Myometrial cell (primary cell): ENCODE results near the genes MGP and PTPRO.

DNA sequence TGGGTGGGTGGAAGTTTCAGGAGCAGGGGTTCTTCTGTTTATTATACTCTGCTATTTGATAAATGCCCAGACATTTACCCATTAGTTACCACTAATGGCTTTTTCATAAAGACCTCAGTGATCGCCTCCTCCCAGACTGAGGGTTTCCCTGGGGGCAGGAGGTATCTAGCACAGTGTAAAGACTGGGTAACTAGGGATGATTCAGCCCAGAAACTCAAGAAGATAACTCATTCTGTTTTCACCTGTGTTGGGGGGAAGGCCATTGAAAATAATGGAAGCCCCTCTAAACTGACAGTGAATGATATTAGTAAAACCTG, 11.7 kb downstream of the EMP1 start:
- RAMPAGE, long total RNA = no peak

GRCh38 chr12:13222221-13222753, 25.8 kb downstream of the EMP1 start:
- RAMPAGE, long total RNA = no peak

DNA sequence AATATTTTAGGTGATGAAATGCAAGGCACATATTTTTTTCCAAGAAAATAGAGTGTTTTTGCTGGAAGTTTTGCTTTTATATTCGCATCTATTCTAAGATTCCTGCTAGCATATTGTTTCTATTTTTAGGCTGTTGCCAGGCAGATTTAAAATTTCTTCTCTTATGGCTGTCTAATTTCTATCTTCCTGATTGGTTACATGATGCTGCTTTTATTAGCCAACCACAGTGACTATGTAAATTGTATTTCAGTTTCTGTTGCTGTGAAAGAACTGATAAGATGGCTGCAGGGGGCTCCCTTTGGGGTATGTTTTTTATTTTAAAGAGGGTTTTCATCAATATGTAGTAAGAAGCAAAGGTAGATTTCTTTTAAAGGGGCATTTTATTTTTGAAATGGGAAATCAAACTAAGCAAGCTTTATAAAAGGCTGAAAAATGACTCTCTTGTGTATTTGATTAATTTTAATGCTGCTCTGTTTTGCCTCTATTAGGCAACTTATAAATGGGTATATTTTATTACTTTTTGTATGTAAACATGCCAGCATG, 42.8 kb downstream of the ATF7IP start:
- RAMPAGE, long total RNA = no peak

- RAMPAGE, long total RNA = no peak
These were observed 59.2 kb downstream of the ATF7IP start for GRCh38 chr12:14424194-14425533.

DNA sequence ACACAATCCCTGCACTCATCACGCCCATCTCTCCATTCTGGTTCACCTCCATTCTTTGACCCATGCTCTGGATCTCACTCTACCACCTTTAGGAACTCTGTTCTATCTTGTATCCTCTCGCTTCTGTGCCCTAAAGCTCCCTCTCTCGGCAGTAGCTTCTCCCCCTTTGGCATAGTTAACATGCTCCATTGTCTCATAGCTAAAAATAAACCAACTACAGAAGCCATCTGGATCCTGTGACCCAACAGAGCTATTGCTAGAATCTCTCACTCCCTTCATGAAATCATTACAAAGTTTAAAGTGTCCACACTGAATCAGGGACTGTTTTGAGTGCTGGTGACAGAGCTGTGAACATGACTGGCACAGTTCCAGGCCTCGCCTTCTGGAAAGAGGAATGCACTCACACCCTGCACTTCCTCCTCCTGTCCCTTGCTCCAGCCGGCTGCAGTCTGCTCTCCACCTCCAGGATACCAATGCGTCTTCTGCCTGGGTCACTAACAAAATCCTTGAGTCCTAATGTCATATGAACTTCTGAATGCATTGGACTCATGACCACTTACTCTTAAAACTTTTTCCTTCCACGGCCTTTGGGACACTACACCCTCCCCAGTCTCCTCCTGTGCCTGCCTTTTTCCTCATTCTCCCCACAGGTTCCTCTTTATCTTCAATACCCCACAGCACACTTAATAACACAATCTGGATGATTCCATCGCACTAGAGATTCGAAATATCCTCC, 13.3 kb downstream of the PLBD1 start:
- RAMPAGE, long total RNA = no peak

DNA sequence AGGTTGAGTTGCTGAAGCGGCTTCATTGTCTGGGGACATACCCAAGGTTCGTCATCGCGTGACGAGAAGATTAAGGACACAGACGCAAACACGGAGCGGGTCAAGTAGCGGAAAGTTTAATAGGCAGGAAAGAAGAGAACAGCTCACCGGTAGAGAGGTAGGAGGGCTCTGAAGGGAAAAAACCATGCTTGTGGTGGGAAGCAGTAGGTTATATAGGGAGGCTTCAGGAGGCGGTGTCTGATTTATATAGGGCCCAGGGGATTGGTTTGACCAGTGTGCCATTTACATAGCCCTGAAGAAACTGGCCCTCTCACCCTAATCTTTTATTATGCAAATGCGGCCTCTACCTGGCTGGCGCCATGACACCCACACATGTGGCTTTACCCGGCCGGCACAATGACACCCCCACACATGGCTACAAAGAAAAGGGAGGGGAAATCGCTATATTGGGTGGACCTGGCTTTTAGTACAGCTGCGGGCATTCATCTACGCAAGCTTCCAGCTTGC, 30.5 kb downstream of the GUCY2C start:
- RAMPAGE, long total RNA = no peak

DNA sequence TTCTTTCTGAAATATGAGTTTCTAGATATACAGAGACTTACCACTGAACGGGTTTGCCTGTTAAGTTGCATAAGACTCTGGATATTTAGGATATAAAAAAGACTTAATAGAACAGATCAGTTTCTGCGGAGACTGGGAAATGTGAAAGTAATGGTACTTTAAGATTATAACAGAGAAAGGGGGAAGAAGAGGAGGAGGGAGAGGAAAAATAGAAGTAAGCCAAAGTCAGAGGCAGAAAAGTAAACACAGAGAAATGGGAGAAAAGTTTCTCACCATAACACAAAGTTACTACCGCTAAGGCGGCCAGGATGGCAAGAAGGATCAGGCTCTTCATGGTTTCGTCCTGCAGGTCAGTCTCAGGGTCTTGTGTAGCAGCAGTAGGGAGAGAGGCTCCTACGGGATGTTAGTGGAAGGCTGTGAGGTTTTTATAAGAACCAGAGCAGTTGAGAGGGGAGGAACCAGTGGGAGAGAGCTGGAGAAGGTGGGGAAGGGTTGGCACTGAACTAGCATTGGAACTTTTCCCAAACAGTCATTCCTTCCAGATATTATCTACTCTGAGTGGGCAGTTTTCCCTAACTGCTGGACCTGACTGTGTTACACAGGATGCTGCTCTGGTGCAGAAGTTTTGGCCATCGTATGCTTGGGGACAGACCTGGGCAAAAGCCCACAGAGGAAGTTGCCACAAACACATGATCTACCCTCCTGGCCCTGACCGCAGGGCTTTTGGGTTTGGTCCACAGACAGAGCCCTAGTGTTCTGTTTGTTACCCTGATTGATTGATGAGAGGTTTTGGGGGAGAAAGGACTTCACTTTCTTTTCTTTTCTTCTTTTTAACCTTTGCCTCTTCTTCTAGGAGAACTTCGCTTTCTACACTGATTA, at the start of gene MGP:
TSS of gene MGP (minus strand) at position 397 of the 879 bp plus-strand sequence.
- RAMPAGE, long total RNA = start-site peak on the minus strand centred at position 406 of the sequence, 34 bp wide, 1,150 and 344 reads in 2 replicates

DNA sequence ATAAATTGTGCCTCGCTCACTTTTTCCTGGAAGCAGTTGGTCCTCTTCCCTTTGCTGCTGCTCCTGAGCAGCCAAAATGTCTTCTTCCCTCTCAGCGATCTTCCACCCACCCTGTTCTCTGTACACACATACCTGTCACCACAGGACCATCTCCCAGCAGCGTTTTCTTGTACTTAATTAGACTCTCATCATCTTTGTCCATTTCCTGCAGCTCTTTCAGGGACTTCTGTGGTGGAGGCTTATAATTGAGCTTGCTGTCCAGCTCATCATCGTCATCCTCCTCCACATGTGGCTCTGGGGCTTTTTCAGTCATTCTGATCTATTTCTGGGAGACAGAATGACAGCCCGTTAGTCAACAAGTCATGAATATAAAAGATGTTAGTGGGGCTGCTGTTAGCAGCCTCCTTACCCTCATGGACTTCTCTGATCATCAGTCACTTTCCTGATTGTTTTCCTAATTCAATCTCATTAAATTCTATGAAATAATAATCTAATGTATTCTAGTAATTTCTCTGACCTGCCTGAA, 10.9 kb downstream of the ARHGDIB start:
- RAMPAGE, long total RNA = no peak

- RAMPAGE, long total RNA = no peak
These were observed 1.5 kb downstream of the ARHGDIB start for GRCh38 chr12:14959804-14960368.

DNA sequence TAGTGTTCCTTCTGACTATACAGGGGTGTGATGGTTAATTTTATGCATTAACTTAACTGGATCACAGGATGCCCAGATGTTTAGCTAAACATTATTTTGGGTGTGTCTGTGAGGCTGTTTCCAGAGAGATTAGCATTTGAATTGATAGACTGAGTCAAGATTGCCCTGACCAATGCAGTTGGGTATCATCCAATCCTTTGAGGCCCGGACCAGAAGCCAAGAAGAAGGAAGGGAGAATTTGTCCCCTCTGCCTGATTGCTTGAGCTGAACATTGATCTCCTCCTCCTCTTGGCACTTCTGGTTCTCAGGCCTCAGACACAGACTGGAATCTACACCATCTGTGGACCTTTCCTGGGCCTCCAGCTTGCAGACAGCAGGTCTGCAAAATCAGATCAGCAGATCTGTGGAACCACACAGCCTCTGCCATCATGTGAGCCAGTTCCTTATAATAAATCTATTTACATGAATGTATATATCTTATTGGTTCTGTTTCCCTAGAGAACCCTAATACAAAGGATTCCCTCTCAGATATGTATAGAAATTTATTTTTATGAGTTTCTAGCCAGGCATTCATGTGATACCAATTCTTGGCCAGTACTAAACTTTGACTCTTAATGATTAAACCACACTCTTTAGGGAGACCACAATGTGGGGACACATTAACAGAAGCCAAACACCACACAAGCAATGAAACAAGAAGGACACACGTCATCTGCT, 51.9 kb downstream of the RERG start:
- RAMPAGE, long total RNA = no peak

- RAMPAGE, long total RNA = no peak
These were observed 1.0 kb downstream of the RERG start for GRCh38 chr12:15220015-15220778.

- RAMPAGE, long total RNA = no peak
These were observed at the start of gene PTPRO for GRCh38 chr12:15322279-15323216. Gene PTPRO, plus strand, starts transcription at chr12:15322508.

DNA sequence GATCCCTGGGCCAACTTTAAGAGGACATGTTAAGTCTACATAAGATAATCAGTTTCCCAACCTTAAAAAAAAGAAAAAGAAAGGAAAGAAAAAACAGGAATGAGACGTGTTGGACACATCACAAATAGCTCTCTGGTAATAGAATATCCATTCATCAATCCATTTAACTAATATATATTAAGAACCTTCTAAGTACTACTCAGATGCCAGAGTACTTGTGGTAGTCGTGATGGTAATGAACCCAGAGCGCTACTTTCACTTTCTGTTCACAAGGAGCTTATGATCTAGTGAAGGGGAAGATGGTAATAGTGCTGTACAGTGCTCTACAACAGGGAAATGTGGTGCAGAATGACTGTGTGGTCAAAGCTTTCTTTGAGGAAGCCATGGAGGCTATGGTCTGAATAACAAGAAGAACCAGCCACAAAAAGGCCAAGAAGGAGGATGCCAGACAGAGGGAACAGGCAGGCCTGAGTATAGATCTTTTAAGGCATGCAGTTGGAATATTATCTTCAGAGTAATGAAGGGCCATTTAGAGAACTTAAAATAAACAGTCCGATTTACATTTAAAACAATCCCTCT, 212.0 kb downstream of the PTPRO start:
- RAMPAGE, long total RNA = no peak

DNA sequence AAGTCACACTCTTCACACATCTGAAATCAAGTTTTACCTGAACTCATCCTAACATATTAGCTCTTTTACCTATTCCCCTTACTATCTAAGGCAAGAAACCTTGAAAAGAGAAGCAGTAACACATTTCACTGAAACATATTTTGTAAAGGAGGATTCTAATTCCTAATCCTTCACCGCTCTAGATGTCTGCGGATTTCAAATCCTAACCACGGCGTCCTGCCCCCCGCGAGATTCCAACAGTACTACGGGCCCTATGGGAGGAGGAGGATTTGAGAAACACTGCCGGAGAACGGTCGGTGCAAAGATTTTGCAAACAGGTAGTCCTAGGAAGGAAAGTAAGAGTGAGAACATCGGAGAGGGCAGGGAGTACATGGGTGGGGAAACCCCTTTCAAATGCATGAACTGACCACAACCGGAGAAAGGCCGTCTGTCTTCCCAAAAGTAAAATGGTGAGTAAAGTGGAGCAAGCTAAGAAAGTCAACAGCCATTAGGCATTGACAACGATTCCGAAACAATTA, 980 bp downstream of the EPS8 start:
- RAMPAGE, long total RNA = no peak

DNA sequence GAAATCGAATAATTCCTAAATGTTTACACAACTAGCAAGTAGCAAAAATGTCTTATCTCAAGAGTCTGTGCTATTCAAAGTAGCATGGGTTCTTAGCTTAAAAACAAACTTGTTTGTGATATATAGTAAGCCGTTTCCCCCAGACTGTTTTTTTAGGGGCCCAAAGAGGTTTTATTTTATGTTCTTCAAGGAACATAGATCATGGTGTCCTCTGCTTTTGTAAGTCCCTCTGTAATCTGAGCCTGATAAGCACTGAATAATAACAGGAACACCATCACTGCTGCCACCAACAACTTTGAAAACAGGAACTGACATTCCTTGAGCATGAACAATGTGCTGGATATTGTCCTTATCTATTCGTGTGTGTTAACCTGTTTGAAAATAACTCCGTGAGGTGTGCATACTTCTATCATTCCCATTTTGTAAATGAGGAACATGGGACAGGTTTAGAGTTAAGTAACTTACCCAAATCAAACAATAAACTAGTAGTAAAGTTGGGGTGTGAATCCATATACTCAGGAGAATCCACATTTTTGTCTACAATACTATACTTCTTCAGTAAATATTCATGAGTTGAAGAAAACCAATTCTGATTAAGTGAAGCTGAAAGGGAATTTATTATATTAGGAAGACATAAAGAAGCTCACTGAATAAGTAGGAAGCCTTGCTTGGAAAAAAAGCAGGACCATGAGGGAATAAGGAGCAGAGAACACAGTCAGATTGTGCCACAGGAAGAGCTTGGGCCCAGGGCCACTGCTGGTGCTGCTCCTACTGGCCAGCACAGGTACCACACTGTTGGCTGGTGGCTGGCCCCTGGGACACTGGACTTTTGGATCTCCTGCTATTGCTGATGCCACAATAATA, 67.6 kb downstream of the DERA start:
- RAMPAGE, long total RNA = no peak

GRCh38 chr12:15992106-15992734, 81.1 kb downstream of the DERA start:
- RAMPAGE, long total RNA = no peak

DNA sequence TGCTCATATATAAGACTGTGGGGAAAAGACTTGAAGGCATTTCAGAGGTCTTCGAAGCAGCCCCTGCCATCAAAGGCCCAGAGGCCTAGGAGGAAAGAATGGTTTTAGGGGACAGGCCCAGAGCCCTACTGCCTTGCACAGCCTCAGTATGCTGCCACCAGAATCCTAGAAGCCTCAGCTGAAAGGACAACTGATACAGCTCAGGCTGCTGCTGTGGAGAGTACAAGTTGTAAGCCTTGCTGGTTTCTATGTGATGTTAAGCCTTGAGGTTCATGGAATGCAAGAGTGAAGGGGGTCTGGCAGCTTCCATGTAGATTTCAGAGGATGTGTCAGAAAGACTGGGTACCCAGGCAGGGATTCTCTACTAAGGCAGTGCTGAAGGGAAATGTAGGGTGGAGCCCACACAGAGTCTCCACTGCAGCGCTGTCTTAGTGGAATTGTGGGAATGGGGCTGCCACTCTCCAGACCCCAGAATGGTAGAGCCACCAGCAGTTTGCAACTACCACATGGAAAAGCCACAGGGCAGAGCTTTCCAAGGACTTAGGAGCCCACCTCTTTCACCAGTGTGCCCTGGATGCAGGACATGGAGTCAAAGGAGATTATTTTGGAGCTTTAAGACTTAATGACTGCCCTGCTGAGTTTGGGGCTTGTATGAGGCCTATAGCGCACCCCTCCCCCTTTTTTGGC, 110.1 kb downstream of the DERA start:
- RAMPAGE, long total RNA = no peak

- RAMPAGE, long total RNA = no peak
These were observed 2.8 kb downstream of the LMO3 start for GRCh38 chr12:16603153-16603550.

DNA sequence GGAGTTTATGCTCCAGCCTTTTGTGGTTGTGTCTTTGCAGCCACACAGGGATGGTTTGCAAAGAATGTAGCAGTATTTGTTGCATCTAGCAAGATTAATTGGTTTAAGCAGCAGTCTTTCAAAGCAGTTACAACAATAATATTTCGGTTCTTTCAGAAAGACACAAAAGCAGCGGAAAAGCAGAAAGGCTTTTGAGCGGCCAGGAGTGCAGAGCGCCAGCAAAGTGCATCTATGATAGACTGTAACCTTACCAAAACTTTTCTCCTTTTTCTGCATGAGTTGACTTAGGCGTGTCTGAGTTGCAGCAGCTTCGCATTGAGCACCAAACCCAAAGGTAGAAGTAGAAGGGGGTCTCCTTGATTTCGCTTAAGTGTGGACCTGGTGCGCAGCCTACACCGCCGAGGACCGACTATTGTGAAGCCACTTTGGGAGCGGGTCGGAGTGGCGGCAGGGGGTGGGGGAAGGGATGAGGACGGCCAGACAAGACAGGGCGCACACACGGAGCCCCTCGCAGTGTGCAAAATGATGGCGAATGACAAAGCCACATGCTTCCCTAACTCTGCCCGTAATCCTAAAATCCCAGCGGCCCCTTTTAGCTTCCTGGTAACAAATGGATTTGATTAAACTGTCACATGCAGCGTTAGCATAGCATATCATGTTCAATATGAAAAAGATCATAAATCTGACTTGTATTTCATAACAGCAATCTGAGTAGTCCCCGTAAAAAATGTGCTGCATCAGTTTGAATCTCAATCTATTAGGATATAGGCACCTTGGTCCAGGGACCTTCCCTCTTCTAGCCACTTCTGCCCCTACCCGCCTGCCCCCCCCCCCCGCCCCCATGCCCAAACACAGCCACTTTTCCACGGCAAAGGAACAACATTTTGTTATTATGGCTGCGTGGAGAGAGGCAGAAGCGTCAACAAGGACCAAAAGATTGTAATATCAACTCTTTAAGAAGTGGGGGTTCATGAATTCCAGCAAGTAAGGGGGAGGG, 1.1 kb downstream of the LMO3 start:
- RAMPAGE, long total RNA = no peak

GRCh38 chr12:18900002-18900201, 162.0 kb downstream of the CAPZA3 start:
- RAMPAGE, long total RNA = no peak